ENCODE measurements around the genes KDR and TMEM165.

- PRO-cap = no peak
Measured at GRCh38 chr4:53015913-53016343, 153.8 kb downstream of the RASL11B start.

GRCh38 chr4:53863212-53863634 lies 201.2 kb downstream of the CHIC2 start:
- PRO-cap = no peak

DNA sequence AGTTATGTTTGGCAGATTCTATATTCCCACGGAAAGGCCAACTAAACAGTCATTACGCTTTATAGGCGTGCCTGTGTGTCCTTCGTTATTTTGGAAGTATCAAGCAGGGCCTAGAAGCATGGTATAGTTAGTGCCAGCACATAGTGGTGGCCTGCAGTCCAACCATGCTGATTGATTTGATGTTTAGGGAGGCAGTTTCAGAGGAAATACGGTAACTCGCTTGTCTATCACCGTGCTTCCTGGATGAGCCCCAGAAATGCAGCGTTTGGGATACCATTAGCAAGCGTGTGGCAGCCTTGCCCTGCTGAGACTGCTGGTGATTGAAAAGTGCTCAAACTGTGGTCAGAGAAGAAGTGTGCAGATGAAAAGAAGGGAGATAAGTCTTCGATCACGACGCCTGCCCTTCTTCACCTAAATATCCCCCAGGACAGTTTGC lies 158.5 kb downstream of the CHIC2 start:
- PRO-cap = unidirectional peak, plus-strand start at position 253 of the sequence

GRCh38 chr4:53987675-53988542 lies 76.5 kb downstream of the CHIC2 start:
- PRO-cap = no peak

GRCh38 chr4:54026732-54027345 lies 37.6 kb downstream of the CHIC2 start:
- PRO-cap = no peak

GRCh38 chr4:54227883-54228643 lies 1.0 kb upstream of the PDGFRA start:
- PRO-cap = no peak

- PRO-cap = no peak
Measured at GRCh38 chr4:54229663-54230417, 747 bp downstream of the PDGFRA start.

GRCh38 chr4:54230418-54230713 lies 1.3 kb downstream of the PDGFRA start:
- PRO-cap = no peak

GRCh38 chr4:54234218-54234746 lies 5.2 kb downstream of the PDGFRA start:
- PRO-cap = no peak

GRCh38 chr4:54281256-54281822 lies 52.2 kb downstream of the PDGFRA start:
- PRO-cap = no peak

DNA sequence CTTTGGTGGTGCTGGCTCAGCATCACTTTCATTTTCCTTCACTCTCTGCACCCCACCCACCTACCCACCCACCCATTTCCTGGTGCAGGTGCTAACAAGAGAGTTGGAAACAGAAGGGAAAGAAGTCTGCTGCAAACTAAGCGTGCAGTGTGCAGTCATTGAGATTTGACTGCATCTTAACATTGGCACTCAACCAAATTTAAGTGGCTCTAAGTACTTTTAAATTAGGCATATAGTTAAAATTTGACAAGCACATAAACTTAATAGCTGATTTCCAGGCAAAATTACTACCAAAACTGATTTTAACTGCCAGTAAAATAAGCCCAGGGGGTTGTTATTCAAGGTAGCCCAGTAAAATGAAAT lies 184.3 kb downstream of the KDR start:
- PRO-cap = no peak

- PRO-cap = no peak
Measured at GRCh38 chr4:55000178-55000734, 125.1 kb downstream of the KDR start.

DNA sequence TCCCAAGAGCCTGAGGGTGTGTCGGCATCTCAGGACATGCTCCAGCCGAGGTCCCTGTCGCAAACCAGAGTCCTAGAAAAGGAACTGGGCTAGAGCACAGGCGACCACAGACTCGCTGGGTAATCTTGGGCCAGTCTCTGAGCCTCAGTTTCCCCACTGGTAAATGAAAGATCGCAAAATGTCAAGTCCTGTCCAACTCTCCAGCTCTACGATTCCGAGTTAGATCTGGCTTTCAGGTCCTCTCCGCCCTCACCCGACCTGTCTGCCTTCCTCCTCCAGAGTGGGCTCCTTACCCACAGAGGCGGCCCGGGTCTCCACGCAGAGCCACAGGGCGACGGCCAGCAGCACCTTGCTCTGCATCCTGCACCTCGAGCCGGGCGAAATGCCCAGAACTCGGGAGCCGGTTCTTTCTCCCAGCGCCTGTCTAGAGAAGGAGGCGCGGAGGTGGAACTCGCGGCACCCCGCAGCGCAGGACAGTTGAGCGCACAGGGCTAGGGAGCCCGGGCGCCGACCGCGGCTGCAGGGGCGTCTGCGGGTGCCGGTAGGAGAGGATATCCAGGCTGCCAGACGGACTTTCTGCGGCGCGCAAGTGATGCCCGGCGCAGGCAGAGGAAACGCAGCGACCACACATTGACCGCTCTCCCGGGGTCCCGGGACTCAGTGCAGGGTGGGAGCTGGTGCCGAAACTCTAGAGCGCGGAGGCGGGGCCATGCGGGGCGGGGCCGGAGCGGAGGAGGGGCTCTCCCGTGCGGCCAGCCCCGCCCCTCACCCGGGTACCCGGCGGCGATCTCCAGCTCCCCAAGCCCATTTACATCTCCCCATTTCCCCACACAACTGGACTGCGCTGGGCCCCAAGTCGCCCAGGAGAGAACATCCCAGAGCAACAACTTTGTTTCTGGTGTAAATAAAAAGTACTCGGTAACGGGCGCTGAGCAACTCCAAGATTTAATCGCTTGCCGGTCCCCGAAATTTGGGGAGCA lies at the start of gene KDR:
Gene KDR (minus strand): TSS at position 662 of the 980 bp plus-strand sequence.
- PRO-cap = unidirectional peak, minus-strand start at position 659 of the sequence

GRCh38 chr4:55393585-55393838 lies 2.2 kb upstream of the TMEM165 start:
- PRO-cap = no peak

DNA sequence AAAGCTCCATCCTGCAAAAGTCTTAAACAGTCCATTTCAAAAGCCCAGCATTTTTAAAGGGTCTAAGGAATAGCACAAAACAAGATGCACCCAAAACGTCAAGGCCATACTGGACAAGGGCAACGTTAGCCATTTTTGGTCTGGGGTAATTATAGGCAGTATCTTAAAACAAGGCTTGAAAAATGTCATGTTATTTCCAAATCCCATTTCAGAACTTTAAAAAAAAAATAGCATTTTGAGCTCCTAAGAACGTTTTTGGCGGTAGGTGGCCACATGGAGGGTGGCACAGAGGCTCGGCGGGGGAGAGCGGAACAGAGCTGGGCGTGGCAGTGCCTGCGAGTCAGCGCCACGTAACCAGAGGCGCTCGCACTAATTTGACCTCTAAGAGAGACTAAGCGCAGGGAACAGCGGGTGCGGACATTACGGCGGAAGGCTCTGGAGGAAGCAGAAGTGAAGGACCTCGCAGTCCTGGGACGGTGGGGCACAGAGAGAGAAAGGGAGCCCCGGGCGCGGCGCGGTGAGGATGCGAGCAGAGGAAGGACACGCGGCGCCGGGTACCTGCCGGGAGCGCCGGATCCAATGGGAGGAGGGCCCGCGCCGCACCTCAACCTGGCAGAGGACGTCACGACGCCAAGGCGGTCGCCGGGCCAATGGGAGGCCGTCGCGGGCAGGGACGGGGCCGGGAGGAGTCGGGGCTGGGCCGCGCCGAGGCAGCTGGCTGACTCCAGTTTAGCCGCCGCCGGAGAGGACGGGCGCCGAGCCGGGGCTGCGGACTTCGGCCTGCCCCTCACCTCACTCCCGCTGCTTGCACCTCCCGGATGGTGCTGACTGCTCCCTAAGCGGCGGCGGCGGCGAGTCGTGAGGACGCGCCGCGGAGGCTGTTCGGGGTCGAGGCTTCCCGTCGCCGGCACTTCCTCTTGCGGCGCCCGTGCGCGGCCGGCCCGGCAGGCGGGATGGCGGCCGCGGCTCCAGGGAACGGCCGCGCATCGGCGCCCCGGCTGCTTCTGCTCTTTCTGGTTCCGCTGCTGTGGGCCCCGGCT lies at the start of gene TMEM165:
Gene TMEM165 (plus strand): TSS at position 721 of the 1,040 bp plus-strand sequence.
- PRO-cap = bidirectional peak, plus-strand start at position 388 of the sequence, minus-strand start at position 313 of the sequence; bidirectional peak, plus-strand start at position 732 of the sequence, minus-strand start at position 578 of the sequence

- PRO-cap = no peak
Measured at GRCh38 chr4:55431085-55432200, 35.7 kb downstream of the TMEM165 start.

GRCh38 chr4:55947272-55948361 lies 1.1 kb upstream of the CEP135 start:
- PRO-cap = no peak

DNA sequence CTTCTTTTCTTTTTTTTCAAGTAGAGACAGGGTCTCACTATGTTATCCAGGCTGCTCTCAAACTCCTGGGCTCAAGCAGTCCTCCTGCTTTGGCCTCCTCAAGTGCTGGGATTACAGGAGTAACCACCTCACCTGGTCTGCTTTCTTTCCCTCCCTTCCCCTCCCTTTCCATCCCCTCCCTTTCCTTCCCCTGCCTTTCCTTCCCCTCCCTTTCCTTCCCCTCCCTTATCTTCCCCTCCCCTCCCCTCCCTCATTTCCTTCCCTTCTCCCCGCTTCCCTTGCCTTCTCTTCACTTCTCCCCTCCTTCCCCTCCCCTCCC lies 169.1 kb downstream of the AASDH start:
- PRO-cap = unidirectional peak, minus-strand start at position 100 of the sequence

- PRO-cap = no peak
Measured at GRCh38 chr4:56388088-56388542, 824 bp upstream of the AASDH start.

- PRO-cap = no peak
Measured at GRCh38 chr4:56909479-56909680, 1.7 kb downstream of the REST start.

Measured in duodenum (tissue), 1 donor.